RPMI7951 (cell line): ENCODE measurements around the genes DCN and BTG1.

- RAMPAGE, long total RNA, result no peak
Measured at GRCh38 chr12:91074075-91074592, 16.3 kb upstream of the KERA start.

DNA sequence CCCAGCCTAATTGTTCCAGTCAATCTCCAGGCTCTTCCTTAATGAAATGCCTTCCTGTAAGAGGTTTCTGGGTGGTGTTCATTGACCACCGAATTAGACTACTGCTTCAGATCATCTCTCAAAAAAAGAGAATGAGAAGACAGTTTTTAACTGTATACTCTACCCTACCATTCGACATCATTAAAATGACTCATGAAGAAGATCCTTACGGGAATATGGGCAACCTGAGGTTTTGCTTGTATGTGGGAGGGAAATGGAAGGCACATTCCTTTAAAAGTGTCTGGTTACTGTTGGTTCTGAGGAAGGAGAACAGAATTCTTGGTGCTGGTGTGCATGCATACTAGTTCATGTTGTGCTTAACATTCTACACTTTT is 2.1 kb downstream of the LUM start:
- RAMPAGE, long total RNA, result no peak

GRCh38 chr12:91181018-91181658 is 1.5 kb downstream of the DCN start:
- RAMPAGE, long total RNA, result no peak

DNA sequence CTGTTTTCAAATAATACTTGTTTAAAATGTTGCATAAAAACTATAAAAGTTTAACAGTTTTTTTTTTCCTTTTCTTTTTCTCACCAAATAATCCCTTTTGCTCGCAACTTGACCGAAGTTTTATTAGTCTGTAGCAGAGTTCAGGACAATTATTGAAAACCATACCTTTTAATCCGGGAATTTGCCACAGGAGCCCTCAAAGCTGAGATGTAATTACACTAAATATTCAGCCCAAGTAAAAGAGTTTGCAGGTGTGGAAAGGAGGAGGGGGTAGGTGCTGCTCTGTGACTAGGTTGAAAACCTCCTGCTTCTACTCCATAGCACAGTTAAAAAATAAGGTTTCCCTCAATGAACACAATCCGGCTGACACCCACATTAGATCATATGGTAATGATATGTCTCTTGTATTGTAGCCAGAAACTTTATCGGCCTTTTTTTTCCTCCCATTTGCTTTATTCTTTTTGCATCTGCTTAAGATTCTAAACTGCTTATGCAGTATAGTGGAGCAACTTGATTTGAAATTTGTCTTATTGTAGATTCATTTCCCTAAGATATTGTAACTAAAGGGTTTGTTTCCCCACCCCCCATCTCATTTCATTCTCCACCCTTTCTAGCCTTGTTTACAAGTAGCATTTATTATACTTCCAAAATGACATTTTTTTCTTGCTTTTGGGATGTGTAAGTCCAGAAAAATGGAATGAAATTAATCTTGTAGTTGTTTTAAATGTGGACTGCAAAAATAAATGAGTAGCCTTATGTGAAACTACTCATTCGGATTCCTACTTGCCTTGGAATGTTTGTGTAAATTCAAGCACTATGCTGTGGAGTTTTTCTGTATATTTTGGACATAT is at the start of gene DCN:
TSS of gene DCN (minus strand) at position 328 of the 851 bp plus-strand sequence.
- RAMPAGE, long total RNA, result no peak

- RAMPAGE, long total RNA, result no peak
Measured at GRCh38 chr12:91239478-91240111, 57.0 kb upstream of the DCN start.

GRCh38 chr12:91574551-91575239 is 392.1 kb upstream of the DCN start:
- RAMPAGE, long total RNA, result no peak

GRCh38 chr12:91577734-91578174 is 395.1 kb upstream of the DCN start:
- RAMPAGE, long total RNA, result no peak

DNA sequence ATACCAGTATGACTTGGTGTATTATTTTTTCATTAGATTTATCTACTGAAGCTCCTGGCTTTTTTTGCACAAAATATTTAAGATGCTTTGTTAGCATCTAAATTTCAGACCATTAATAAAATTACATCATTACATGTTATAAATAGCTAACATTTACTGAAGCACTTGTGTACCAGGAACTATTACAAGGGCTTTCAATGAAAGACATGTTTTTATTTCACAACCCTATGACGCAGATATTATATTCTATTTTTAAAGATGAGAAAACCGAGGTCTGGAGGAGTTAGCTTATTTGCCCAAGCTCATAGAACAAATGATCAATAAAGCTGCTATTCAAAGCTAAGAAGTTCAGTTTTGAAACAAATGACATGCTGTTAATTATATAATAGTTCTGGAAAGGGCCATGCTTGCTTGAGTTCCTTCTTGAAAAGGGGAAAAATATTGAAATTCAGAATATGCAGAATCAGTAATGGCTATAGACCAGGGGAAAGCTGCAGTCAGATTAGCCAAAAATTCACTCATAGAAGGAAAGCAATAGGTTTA is 420.5 kb upstream of the DCN start:
- RAMPAGE, long total RNA, result no peak

DNA sequence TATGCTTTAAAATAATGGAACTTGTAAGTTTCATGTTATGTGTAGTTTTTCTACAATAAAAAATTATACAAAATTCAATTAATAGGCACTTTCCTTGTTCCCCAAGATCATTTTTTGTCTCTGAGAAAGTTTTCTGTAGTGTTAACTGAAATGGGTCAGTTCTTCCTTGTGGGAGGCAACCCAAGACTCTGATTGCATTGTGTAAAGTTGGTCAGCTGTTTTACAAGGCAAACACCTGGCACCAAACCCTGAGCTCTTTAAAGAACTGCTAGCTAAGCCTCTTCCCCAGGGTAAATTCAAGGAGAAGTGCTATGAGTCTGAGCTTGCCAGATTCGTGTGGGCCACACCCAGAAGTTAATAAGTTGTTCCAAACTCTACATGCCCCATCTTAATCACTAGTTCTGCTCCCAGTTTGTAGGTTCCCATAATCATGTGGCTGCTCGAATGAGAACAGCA is 214.6 kb downstream of the BTG1 start:
- RAMPAGE, long total RNA, result no peak

GRCh38 chr12:92088810-92089120 is 56.9 kb downstream of the BTG1 start:
- RAMPAGE, long total RNA, result no peak

DNA sequence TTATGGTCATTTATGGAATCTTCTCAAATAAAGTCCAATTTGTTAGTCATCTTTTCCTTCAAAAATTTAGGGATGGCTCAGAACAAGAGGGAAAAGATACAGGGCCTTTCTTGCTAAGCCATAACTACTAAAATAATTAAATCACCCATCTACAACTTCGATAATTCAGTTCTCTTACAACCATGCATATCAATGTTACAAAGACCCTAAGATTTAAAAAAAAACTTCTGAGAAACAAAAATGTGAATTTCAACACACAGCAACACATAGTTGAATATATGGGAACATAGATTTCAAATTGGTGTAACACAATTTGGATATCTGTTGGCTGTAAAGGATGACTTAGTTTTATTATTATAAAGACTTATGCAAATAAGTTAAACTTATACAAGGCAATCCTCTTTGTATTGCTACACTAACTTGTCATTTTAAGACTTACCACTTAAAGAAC is 6.7 kb downstream of the BTG1 start:
- RAMPAGE, long total RNA, result no peak

GRCh38 chr12:92145481-92145936 is at the start of gene BTG1:
Gene BTG1 (minus strand): TSS chr12:92145846.
- RAMPAGE, long total RNA, result no peak

DNA sequence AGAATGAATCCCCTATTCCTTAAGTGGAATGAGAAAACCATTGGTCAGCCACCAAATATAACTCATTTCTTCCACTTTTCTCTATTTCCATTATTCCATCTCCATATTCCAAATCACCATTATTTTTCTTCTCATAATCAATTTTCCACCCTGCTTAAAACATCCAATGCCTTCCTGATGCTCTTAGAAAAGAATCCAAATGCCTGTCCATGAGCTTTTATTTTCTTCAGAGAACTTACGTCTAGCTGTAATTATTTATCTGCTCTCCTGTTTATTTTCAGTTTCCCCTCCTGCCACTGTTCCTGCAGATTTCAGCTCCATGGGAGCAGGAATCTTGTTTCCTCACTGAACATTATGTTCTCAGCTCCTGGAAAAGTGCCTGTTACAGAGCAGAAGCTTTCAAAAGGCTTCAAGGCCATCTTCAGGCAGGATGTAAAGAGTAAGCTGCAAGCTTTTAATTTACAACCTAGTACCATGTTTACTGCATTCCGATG is 98.3 kb upstream of the BTG1 start:
- RAMPAGE, long total RNA, result no peak

DNA sequence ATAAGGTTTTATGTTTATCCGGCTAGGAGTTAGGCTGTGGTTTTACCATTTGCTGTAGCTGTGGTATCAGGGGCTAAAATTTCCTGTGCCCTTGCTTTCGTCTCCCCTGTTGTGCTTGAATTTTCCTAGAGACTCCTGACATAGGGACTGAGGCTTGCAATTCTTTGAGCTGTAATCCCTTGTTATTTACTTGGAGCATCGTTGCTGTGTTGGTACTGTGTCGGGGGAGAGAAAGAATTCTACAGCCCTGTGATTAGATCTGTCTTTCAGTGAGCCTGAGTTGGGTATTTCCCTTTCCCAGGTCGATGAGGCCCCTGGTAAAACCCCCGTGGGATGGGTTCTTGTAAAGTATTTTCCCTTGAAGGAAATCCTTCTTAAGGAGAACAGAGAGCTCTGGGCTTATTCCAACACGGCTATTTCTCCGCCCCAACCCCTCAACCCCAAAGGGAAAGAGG is 253.3 kb upstream of the BTG1 start:
- RAMPAGE, long total RNA, result no peak

DNA sequence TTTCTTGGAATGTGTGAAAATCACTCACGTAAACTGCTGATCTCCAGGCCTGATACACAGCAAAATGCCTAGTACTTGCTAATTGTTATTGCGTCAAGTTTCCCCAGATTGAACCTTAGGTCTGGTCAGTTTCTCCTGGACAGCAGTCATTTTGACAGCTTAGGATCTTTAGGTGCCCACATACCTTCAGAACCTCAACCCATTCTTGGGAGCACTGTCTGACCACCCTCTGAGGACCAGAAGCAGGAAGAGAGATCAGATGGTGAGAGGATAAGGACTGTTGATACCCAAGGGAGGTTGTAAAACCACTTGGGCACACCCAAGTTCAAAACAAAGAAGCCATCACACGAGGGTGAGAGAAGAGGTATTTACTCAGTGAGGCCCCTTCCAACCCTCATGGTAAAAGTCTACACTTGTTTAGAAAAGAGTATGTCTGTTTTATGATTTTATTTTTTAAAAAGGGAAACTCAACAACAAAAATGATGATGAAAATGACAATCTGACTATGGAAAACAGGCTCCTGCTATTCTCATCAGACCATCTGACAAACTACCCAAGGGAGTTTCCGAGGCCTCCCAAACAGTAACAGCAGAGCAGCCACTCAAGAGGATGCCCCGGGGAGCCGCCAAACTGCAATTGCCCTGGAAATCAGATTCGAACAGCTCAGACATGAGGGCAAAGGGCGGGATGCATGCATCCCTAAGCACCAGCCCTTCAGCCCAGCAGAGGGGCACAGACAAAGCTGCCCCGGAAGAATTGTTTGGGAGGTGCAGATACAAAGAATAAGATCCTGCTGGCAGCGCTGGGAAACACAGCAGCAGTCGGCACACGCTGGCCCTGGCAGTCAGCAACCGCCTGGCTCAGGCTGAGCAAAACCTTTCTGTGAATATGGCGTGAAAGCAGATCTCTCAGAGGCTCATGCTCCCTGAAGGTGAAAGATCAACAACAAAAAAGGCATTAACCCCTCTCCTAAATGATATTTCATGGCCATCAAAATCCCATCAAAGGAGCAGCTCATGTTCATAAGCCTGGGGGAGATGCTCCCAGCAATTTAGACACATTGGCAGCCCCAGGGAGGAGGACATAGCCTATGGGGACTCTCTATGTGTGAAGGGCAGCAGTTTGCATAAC is 162.5 kb upstream of the PLEKHG7 start:
- RAMPAGE, long total RNA, result no peak

DNA sequence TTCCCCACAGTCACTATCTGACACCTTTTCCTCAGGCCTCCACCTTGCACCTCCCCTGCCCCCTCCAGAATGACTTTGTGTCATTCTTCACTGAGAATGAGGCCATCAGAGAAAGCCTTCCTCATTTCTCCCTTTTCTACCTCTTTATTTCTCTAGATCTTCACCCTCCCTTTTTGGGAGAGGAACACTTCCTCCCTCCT is 150.7 kb upstream of the PLEKHG7 start:
- RAMPAGE, long total RNA, result no peak

DNA sequence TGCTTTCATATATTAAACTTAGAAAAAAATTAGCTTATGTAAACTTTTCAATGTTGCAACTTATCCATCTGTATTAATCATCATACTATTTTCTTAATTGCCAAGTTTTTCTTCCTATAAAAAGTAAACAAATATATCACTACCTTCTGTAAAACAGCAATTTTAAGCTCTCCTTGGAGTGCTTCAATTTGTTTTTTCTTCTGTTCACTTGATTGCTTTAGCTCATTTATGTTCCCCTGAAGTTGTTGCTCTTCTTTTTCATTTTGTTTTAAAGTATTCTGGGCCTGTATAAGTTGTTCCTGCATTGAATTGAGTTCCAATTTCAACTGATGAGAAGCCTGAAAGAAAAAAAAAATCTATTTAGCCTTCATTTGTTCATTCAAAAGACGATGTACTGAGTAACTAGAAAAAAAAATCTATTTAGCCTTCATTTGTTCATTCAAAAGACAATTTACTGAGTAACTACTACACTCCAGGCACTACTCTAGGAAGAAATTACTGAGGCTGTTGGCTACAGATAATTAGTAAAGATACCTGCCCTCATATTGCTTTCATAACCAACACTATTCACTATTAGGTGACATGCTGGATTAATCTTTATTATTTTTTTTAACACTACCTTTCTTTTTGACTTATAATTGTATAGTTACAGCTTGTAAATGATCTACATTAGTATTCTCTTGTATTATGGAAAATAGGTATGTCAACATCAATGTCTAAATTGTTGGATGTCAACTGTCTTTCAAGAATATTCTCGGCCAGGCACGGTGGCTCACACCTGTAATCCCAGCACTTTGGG is 96.2 kb downstream of the PLEKHG7 start:
- RAMPAGE, long total RNA, result no peak

GRCh38 chr12:92973401-92974094 is 44.5 kb upstream of the EEA1 start:
- RAMPAGE, long total RNA, result no peak

DNA sequence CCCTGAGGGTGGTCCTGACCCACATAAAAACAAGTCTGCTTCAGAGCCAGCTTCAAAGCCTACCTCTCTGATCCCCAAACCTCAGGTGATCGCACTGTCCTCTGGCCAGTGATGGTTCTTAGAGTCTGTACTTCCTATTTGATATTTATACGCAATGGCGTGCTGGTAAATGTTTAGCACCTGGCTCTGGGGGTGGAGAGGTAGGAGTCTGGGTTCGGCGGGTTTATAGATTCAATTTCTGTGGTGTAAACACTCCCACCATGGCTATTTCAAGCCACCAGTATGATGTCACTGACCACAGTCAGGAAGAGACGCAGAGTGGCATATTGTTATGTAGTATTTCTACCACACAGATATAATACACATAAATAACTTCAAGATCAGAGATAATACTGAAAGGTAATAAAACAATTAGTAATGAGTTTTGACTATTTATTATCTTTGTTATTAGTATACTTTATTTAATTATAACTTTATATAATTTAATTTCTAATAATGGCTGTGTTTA is 166.3 kb upstream of the EEA1 start:
- RAMPAGE, long total RNA, result no peak

GRCh38 chr12:93122455-93123306 is 193.6 kb upstream of the EEA1 start:
- RAMPAGE, long total RNA, result no peak